Non-pigmented ciliary epithelial cell (primary cell): ENCODE measurements around a stretch of chr6.

DNA sequence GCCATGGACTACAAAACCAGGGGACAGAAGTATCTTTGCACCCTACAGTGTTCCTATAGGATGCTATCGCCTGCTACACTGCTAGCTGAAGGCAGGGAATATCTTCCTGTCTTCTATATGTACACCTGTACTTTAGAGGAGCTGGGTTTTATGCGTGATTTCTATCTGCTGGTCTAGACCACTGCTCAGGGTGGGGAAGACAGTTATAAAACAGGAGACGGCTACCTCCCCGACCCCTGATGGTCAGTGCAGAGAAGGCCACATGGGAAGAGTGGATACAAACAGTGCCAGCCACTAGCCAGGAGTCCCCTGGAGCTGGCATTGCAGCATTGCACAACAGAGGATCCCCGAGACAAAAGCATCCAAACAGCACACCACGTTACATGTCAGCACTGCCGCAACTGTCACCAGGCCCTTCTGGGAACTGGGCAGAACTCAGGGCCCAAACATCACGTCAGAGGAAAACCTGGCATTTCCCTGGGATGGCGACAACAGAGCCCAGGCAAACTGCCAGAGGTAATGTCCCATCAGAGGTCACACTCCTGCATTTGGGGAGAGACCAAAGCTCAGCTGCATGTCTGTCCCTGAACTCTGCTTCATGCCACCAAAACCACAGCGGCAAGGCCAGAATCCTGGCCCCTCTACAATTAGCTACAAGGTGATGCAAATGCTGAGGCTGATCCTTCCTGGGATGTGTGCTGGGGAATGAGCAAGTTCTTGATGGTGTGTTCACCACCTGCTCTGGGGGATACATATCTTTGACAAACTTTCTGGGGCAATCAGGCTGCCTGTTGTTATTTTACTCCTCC lies 36.3 kb downstream of the PPP1R3G start:
- RRBS, result no CpG with 5 or more reads among the region's 10 CpGs

GRCh38 chr6:5132509-5133372 lies 47.6 kb downstream of the PPP1R3G start:
- RRBS, result no CpG with 5 or more reads among the region's 13 CpGs

- RRBS, result no CpG with 5 or more reads among the region's 4 CpGs
Observed at GRCh38 chr6:5181512-5182266, 79.1 kb downstream of the LYRM4 start.

DNA sequence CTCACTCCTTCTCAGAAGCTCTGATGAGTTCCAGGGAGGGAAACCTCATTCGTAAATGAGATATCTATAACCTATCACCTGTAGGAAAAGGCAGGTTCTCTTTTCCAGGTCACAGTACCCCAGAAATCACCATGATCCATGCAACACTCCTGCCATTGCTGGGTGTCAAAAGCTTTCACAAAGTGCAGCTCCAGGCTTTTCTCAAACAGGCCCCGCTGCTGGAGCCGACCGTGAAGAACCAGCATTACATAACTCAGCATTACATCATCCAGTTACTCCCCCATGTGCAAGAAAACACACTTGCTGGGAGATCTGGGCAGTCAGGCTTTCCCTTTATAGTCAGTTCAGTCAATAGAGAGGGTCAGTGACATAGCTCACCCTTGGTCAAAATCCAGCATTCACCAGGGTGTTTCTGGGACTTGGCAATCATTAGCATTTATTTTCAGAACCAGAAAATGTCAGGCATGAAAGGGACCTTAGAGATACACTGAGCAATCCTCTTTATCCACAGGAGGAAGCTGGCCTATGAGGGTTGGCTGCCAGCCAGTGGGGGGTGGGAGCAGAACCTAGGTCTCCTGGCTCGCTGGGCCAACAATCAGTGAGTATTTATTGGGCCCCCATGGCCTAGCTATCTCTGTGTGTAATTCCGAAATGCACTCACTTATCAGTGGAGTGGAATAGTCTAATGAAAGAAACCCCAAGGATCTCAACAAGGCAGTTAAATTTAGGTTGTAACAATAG lies 54.8 kb downstream of the LYRM4 start:
- RRBS, result no CpG with 5 or more reads among the region's 6 CpGs

DNA sequence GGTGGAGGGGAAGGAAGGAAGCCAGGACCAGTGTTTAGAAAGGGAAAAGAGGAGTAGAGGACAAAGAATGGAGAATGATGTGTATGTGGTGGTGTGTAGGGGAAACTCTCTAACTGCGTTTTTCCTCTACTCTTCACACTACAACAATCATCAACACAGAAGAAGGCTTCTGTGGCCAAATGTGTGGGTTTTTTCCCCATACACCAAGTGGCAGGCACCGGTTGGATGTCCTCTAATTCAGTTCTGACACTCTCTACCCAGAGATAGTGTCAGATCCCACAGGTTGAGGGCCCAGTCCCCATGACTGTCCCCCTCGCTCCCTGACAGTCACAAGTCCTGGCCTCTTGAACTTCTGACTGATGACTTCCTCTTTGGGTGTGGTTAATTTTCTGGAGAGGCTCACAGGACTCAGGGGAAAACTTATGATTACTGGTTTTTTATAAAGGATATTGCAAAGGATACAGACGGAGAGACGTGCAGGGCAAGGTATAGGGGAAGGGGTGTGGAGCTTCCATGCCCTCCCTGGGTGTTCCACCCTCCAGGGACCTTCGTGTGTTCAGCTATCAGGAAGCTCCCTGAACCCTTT lies 33.0 kb downstream of the FARS2 start:
- RRBS, result no CpG with 5 or more reads among the region's 6 CpGs

DNA sequence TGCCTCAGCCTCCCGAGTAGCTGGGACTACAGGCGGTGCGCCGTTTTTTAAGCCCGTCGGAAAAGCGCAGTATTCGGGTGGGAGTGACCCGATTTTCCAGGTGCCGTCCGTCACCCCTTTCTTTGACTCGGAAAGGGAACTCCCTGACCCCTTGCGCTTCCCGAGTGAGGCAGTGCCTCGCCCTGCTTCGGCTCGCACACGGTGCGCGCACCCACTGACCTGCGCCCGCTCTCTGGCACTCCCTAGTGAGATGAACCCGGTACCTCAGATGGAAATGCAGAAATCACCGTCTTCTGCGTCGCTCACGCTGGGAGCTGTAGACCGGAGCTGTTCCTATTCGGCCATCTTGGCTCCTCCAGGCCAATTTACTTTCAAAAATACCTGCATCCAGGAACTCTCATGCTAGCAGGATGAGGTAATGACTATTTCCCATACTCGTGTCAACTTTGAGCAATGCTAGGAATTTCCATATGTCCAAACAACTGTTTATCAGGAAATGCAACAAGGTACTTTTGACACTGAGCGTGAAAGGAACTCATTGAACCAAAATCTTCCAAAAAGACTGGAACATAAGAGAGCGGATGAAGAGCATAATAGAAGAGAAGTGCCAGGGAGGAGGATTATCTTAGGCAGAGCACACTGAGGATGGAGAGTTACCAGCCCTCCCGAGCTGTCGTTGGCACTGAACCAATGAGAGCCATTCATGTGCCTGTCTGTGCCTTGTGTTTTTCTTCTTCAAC lies 114.5 kb downstream of the NRN1 start:
- RRBS, result no CpG with 5 or more reads among the region's 34 CpGs

GRCh38 chr6:5936077-5936505 lies 70.6 kb downstream of the NRN1 start:
- RRBS, result no CpG with 5 or more reads among the region's 2 CpGs

GRCh38 chr6:6000070-6000468 lies 6.7 kb downstream of the NRN1 start:
- RRBS, result no CpG with 5 or more reads among the region's 15 CpGs

DNA sequence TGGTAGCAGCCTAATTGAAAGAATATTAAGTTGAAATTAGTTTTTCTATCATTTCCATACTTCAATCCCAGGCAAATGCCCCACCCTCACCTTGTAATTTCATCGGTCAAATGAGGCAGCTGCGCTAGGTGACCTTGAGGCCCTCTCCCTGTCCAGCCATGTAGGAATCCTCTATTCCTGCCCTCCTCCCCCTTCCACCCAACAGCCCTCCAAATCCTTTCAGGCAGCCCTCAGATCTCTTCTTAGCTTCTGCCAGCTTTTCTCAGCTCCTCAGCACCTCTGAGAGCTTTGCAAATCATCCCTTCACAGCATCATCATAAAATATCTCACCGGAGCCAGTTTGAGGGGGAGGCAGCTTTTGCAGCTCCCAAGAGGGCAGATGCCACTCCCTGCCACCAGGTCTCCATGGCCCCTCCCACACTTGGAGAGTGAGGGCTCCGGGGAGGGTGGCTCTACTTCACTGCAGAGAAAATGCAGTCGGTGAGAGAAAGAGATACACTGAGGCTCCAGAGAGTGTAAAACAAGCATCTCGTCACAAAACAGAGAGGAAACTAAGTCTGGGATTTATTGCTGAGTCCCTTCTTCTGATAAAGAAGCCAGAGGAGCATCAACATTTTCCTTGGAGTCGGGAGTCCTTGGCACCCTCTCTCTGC lies 70.3 kb upstream of the F13A1 start:
- RRBS, result 53% methylated on average over 2 of the region's 7 CpGs

- RRBS, result no CpG with 5 or more reads among the region's 9 CpGs
Observed at GRCh38 chr6:6684486-6684982, 96.0 kb downstream of the LY86 start.

DNA sequence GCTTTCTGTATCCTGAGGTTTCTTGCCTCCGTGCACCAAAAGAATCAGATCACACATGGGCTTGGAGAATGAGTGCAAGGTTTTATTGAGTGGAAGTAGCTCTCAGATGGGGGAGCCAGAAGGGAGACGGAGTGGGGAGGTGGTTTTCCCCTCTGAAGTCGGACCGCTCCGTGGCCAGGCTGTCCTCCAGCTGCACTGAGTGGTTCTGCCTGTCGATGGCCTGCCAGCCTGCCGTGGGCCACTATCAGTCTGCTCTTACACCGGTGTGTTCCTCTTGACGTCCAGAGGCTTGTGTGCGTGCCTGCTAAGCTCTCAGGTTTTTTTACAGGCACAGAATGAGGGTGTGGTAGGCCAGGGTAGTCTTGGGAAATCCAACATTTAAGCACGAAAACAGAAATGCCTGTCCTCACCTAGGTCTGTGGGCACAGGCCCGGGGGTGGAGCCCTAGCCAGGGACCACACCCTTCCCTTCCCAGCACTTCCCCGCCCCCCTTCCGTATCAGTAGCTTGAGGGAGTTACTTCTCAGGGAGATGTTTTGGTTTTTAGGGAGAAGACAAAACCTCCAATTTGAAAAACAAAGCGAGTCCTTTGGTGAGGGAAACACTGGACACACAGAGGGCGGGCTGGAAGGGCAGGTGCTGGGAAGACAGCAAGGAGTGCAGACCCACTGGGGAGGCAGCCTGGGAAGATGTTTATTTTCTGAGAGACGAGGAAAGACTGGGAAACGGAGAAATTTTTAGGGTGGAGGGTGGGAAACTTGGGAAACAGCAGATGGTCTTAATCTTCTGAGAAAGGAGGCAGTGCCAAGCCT lies 106.4 kb downstream of the LY86 start:
- RRBS, result no CpG with 5 or more reads among the region's 18 CpGs

- RRBS, result 80% methylated on average over 2 of the region's 14 CpGs
Observed at GRCh38 chr6:6746075-6746338, 157.5 kb downstream of the LY86 start.

DNA sequence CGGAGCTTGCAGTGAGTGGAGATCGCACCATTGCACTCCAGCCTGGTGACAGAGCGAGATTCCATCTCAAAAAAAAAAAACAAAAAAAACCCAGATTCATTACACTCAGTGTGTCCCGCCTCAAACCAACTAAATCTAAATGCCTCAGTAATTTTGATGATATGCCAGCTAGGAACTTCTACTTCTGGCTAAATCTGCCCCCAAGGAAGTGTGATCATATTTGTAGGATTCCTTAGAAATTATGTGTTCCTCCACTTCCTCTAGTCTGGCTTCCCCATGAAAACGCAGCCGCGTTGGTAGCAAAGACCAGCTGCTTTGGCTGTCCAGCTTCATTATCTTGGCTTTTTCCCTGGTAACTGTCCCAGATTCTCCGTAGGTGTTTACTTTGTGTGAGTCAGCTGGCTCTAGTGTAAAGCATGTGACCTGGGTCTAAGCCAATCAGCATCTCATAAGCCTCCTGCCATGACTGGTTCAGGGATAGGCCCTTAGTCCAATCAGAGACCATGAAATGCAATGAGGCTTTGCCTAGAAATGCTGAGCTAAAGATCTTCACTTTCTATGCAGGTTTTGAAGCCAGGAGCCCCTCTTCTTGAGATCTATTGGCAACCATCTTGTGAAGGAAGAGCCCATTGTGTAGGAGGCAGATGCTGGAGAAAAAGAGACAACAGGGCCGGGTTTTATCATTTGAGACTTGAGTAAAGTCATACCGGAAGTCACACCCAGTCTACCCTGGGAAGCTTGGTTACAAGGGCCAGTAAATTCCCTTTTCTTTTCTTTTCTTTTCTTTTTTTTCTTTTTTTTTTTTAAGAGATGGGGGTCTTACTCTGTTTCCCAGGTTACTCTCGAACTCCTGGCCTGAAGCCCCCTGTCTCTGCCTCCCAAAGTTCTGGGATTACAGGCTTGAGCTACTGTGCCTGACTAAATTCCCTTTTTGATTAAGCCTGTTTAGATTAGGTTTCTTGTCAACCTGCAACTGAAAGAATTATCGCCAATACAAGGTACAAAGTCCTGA lies 256.6 kb upstream of the RREB1 start:
- RRBS, result no CpG with 5 or more reads among the region's 12 CpGs

DNA sequence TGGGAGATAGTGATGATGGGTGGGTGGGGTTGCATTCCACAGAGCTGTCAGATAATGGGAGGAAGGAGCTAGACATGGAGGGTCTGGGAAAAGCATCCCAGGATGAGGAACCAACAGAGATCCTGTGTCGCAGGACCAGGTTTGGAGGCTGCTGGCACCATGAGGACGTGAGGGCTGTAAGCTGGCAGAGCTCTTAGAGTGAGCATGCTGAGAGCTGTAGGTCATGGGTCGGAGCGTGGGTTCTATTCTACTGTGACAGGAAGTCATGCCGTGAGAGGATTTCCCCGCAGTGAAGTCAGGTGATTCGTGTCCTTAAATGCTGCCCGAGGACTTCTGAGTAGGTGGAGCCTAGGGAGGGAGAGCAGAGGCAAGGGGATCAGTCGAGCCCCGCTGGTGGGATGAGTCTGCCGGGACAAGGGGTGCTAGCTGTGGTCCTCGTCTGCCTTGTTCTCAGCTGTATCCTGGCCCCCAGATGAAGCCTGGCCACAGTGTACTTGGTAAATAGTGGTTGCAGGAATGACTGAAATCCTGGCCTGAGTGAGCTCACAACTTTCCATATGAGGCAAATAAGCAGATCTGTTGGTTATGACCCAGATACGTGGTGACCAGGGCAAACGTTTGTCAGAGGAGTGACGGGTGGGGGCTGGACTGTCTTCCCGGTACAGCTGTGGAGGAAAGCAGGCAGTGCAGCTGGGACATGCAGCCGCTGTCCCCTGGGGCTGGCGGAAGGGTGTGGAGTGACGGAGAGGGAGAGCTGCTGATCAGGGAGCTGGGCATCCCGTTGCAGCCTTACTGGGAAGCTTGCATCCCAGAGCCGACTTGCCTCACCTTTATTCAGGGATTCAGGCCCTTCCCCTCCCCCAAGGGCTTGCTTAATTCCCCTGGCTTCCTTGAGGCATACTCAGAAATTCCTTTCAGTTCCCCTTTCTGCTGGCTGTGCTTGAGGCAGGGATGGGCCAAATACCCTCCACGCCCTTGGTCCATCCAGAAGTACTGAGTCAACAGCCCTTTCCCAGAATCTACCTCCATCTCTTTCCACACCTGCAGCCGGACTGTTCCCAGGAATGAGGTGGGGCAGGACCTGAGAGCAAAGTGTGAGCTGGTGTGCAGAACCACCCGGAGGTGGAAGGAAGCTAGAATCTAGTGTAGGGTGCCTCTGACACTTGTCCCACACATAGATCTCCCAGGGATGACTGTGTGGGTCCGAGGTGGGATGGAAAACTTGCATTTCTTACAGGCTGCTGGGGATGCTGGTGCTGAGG lies 250.9 kb upstream of the RREB1 start:
- RRBS, result 81% methylated on average over 2 of the region's 25 CpGs

DNA sequence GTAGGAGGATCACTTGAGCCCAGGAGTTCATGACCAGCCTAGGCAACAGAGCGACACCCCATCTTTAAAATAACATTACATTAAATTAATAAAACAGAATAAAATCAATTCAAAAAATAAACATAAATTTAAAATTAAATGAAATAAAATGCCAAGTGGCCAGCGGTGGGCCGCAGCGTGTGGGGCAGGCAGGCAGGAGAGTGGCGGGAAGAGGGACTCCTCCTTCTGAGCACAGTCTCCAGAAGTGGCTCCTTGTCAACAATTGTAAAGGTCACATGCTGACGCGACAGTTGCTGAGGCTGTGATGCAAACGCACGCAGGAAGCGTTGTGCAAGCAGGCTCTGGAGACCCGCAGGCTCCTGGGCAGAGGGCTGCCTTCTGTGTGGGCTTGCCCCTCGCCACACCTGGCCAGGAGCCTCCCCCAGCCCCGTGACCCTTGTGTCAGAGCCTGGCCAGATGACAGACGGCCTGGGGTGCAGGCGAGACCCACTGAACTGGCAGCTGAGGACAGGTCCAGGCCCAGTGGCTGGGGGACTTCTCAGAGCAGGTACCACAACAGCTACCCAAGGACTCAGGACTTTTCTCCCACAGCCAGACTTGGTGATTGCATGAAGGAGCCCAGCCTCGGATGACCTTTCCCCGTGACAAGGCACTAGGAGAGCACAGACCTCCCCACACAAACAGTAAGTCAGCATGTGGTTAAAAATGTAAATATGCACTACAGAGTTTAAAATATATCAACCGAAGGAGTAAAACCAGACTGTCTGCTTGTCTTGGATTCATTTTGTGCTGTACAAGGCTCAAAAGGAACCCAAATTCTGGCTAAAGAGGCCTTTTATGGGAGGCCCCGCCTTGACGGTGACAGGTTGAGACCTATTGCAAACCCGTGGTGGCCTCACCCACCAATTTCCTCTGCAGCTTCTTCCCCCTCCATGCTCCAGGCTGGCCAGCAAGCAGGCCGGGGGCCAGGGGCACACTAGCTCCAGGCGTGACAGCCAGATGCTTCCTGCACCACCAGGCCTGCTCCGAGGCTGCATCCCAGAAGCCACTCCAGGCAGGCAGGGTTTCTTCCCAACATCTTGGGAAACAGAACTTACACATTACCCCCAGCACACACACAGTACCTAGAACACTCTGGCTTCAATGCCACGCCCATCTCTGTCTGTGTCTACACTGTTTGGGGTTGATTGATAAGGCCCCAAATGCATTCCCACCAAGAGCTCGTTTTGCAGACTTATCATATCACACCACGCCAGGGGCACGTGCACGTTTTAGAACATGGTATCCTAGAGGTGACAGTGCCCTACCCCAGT lies 222.0 kb upstream of the RREB1 start:
- RRBS, result no CpG with 5 or more reads among the region's 29 CpGs

DNA sequence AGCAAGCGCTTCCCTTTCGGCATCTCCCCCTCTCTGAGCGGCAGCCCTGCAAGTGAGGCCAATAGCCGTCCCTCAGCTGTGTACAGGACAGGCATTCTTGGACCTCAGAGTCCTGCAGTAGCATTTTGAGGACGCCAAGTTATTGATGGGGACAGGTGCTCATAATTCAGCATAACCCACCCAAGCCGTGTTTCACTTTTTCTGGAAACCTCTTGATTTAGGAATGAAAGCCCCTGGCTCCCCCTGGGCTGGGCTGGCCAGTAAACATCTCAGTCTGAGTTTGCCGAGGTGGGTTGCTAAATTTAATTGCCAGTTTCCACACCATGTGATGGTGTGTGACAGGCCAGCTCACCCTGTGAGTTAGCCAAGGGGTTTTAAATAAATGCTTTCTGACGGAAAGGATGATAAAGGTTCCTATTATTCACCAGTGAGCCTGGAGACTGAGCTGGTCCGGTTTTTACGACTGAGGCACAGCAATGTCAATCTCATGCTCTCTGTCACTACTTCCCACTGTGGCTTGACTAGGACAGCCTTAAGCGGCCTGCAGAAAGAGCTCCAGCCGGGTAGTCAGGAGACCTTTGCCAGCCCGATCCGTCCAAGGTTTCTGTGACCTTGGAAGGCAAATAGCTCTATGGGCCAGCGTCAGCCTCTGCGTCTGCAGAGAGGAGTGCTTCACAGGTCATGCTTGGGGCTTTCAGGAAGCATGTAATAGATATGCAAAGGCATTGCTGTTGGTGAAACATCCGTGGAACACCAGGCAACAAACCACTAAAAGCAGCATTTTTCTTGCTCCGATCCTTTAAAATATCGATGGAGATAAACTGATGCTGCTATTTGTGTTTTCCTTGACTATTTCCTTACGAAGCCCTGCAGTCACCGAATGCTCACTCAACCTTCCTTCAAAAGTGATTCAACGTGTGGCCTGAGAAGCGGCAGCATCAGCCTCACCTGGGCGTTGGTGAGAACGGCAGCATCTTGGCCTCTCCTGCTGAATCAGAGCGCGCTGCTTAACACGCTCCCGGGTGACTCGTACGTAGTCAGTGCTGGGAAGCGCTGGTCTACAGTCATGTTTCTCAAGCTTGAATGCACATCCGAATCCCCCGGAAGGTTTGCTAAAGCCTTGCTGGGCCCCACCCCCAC lies 214.5 kb upstream of the RREB1 start:
- RRBS, result 41% methylated on average over 10 of the region's 34 CpGs

GRCh38 chr6:6930179-6931044 lies 177.3 kb upstream of the RREB1 start:
- RRBS, result no CpG with 5 or more reads among the region's 11 CpGs

DNA sequence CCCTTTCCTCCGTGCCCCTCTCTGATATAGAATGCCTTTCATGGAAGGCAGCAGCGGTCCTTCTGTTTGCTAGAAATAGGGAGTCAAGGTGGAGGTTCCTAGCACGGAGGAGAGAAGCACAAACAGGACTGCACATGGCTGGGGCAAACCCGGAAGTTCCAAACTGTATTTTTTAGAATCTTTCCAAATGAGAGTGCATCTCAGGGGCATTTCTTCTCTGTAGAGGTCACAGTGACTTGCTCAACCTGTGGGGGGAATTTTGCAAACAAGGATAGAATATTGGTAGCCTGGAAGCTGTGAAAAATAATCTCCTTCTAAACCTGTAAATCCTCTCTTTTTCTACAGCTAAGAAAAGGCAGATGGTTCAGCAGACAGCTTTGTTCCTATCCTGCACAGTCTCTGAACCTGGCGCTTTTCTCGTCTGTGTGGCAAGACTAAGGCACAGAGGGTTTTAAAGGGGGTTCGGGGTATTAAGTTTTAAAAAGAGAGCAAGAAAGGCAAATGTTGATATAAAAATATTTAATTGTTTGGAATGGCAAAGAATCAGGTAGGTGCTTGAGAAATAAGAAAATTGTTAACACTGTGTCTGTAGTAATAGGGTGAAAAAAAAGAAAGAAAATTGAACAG lies 176.2 kb upstream of the RREB1 start:
- RRBS, result no CpG with 5 or more reads among the region's 7 CpGs

- RRBS, result no CpG with 5 or more reads among the region's 7 CpGs
Observed at GRCh38 chr6:6975648-6976197, 132.0 kb upstream of the RREB1 start.

GRCh38 chr6:7008426-7009036 lies 99.2 kb upstream of the RREB1 start:
- RRBS, result no CpG with 5 or more reads among the region's 7 CpGs